Camera-type eye (tissue), 1 donor: ENCODE data around the genes TRERF1 and CUL7.

DNA sequence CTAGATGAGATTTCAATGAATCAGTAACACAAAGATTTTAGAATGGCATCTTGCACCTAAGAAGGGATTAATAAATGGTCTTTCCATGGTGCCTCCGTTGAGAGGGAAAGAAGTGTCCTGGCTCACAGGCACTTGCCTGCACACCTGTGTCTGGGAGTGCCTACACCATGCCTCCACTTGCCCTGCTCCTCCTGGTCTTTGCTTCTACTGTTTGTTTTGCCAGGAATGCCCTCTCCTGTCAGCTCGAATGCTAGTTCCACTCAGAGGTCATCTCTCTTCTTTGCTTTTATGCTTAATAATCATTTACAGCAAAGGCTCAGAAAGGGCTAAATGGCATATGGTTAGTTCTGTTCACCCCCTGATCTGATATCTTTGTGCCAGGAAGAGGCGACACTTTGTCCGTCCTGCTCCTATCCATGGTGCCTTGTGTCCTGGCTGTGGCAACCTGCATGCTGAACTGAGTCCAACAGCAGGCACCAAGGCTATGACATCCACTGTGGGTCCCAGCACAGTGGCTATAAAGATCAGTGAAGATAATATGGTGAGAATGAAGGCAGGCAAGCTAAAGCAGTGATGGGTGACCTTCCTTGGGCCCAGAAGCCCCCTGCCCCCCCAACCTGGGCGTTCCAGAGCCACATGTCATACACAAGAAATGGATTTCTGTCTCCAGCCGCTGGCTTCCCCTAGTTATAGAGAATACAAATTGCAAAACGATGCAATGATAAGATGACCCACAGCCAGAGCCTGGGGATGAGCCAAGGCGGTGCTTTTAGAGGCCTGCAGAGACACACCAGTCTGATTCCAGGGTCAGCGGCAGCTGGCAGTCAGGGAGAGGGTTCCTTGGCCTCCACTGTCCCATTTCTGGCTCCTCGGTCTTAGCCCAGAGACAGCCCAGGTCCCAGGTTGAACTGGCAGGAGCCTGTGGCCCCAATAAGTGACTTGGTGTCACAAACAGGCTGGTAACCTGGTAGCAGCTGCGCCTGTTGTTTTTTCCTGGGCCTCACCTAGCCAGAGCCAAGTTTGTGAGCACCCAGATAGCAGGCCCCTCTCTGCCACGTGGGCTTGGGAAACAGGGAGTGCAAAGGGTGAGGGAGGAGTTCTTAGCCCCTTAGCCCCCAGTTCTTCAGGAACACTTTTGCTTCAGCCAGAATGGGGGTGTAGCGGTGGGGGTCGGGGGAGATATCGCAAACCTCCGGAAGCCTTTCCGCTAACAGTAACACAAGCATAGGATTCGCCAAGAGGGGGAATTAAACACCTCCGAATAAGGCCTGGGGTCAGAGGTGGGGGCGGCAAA is 1.2 kb downstream of the C6orf132 start:
- RAMPAGE, long total RNA = no peak

GRCh38 chr6:42249317-42249605 is 31.6 kb upstream of the MRPS10 start:
- RAMPAGE, long total RNA = no peak

DNA sequence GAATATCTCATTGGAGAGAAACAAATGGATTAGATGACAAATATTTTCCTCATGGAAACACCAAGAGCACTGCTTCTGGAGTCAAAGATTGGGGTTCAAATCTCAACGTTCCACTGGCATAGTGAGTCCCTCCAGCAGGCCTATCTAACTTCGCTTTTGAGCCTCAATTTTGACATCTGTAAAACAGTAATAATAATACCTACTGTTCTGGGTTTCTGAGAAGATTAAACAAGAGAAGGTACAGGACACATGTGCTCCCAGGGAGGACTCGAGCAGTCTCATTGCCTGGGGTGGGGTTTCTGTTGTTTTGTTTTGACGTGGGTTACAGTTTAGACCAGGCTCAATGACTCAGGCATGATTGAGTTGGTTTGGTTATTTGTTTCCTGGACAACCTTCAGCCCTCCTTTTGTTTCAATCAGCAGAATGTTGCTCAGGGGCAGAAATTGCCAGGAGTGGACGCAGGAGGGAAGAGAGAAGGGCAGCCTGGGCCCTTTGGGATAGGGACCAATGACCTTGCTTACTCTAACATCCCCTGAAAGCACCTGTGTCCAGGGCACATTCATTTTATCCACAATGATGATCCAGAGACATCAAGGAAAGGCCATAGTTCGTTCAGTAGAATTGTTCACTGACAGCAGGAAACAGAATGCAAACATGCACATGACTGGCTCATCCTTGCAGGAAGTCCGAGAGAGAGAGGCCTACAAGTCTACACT is 74.4 kb upstream of the MRPS10 start:
- RAMPAGE, long total RNA = no peak

DNA sequence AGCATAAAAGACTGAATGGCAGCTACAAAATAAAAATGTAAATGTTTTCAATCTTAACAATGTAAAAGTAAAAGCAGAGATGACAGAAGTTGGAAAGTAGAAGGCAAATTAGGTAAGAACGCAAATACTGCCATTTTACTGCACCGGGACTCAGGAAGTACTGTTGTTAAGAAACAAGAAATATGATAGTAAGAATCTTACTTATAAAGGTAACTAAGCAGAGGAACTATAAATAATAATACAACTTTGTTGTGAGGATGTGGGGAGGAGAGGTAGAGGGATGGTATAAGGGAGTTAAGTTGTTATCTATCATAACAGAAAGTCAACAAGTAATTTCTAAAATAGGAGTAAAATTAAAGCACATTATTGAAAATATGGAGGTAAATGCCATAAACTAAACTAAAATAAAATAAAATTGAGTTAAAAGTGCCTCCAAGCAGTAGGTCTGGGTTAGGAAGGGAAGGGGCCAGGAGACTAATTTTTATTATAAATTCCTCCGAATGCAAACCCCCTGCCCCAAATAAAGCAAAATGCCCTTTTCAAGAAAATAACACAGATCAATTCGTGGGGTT is 104.4 kb upstream of the MRPS10 start:
- RAMPAGE, long total RNA = no peak

- RAMPAGE, long total RNA = no peak
Measured at GRCh38 chr6:42448443-42448825, 3.3 kb downstream of the TRERF1 start.

DNA sequence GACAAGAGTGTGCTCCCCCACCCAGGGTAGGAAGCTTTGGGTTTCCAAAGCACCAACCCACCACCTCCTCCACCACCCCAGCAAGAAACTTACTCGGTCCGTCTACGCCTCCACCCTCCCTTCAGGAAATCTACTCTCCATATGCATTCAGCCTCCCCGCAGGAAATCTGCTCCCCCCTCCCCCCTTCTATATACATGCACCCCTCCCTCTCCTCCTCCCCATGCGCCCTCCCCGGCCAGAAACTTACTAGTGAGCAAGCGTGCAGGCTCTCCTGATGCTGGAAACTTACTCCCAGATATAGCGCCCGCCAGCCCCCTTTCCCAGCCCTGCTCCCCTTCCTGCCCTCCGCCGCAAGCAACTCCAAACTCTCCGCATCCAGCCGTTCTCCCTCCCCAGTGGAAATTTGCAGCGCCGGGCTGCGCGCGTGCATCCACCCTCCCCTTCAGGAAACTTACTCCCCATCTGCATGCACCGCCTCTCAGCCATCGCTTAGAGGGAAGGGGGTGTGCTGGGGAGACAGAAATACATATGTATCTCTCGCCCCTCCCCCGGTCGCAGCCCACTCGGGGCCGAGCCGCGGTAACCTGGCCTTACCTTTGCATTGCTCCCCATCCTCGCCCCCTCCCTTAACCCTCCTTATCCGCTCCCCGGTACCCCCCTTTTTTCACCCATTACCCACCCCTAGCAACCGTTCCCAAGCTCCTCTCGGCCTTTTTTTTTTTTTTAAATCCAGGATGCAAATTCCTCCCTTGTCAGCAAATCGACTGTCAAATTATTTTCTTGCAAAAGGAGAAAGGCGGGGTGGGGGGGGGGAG is at the start of gene TRERF1:
Gene TRERF1, minus strand, starts transcription at position 501 of the 816 bp plus-strand sequence.
- RAMPAGE, long total RNA = no peak

DNA sequence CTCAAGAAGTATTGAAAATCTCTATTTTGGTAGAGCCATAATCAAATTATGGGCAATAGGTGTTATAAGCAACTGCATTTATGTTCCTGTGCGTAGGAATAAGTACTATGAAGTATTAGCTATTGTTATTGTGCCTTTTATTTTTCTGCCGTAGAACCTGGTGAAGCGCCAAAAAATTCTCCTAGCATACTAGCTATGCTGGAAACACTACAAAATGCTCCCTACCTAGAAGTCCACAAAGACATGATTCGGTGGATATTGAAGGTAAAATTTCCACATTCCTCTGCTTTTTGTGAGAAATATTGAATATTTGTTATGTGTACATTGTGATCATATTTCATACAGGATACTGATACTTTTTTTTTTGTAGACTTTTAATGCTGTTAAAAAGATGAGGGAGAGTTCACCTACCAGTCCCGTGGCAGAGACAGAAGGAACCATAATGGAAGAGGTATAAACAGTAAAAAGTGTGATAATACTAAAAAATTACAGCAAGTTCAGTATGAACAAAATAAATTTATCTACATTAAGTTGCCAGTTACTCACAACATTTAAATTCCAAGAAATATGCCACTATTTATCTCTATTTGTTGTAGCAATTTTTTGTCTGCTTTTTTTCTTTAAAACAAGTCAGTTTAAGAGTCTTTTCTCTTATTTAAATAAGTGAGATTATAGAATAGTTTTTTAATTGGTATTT is 64.4 kb downstream of the PRPH2 start:
- RAMPAGE, long total RNA = no peak

DNA sequence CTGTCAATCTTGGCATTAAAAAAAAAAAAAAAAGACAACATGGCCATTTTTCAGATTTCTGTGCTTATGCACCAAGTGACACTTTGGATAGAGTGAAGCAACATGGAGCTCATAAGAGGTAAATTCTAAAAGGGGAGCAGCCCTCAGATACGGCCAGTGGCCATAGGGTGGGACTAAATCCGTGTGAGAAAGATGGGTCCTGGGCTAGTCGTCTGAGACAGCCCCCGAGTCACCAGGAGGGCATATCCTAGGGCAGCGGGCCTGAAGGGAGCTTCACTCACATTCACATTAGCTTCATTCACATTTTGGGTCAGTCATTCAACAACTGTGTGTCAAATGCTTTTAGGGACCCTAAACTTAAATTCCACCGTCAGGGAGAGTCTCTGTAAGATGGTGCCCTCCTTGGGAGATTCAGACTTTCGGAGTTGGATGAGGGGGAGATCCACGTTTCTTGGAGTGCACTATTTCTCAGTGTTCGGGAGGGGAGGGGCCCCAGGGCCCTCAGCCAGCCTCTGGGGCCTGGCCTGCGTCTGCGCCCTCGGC is 24.5 kb downstream of the PRPH2 start:
- RAMPAGE, long total RNA = no peak

DNA sequence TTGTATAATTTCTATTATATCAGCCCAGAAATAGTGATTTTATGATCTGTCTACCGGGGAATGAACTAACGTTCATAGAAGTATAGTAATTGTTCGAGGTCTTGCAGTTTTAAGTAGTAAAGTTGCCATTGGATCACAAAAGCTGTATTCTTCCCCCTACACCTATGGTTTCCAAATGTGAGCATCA is 2.6 kb downstream of the BICRAL start:
- RAMPAGE, long total RNA = no peak

- RAMPAGE, long total RNA = no peak
Measured at GRCh38 chr6:43016114-43017397, 2.5 kb downstream of the KLHDC3 start.

DNA sequence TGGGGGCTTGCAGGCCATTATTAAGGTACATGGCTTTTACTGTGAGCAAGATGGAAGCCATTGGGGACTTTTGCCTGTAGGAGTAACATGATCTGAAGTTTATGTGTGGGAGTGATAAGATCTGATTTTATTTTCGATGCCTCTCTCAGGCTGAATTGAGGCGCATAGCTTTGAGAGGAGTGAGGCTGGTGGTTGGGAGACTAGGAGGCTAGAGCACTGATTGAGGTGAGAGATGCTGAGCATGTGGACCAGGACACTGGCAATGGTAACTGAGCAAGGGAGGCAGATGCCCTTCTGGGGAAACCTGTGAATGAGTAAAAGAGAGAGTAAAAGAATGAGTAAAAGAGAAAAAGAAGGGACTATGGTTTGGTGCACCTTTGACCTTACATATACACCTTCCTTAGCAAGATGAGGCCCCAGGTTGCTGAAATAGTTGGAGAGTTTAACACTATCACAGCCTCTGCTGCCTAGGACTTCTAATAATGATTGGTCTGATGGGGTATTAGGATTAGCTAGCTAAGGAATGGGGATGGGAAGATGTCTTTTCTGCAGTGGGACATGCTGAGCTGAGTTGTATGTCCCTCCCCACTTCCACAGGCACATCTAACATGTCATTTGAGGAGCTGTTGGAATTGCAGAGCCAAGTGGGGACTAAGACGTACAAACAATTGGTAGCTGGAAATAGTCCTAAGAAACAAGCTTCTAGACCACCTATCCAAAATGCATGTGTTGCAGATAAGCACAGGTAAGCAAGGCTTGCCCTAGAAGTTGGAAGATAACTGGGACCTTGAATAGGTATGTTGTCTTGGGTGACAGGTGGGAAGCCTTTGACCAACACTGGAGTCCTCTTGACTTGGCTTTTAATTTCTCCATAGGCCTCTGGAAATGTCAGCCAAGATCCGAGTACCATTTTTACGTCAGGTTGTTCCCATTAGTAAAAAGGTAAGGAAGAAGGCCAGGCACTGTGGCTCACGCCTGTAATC is 3.3 kb downstream of the RRP36 start:
- RAMPAGE, long total RNA = no peak

DNA sequence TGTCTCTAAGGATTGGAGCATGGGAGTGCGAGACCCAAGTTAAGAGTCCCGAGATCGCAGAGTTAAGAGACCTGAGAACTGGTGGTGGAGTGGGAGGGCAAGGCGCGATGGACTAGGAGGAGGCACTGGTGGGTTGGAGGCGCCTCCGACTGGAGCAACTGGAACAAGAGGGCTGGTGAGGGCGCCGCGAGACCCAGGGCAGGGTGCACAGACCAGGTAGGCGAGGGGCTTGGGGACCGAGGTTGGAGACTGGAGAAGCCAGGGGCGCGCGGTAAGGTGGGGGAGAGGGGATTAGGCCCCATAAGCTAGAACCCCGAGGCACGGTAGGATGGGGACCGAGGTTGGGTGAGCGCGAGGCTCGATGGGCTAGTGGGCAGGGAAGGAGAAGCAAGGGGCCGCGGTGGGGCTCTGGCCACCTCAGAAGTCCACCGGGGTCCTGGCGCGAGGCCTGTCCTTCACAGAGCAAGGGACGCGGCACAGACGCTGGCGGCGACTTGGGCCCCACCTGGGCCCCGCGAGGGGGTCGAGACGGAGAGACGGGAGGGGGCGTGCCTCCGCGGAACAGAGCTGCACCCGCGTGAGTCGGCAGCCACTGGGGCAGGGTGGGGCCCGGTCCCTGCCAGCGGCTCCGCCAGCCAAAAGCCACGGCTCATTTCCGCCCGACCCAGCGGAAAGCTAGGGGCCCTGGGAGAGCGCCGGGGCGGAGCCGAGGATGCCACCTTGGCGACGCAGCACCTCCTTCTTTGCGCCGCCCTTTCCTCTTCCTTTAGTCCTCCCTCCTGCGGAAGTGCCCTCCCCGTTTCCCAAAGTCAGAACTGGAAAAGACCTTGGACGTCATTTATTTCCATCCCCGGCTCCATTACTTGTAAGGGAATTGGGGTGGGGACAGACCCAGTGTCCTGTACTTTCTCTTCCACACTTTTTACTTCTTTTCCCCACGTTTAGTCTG is at the start of gene CUL7:
Gene CUL7, minus strand, starts transcription at position 646 of the 949 bp plus-strand sequence.
- RAMPAGE, long total RNA = no peak

GRCh38 chr6:43174145-43174700 is 3.2 kb downstream of the SRF start:
- RAMPAGE, long total RNA = no peak

GRCh38 chr6:43186755-43187242 is 4.8 kb downstream of the CUL9 start:
- RAMPAGE, long total RNA = no peak

GRCh38 chr6:43205830-43206199 is 23.5 kb downstream of the DNPH1 start:
- RAMPAGE, long total RNA = no peak

DNA sequence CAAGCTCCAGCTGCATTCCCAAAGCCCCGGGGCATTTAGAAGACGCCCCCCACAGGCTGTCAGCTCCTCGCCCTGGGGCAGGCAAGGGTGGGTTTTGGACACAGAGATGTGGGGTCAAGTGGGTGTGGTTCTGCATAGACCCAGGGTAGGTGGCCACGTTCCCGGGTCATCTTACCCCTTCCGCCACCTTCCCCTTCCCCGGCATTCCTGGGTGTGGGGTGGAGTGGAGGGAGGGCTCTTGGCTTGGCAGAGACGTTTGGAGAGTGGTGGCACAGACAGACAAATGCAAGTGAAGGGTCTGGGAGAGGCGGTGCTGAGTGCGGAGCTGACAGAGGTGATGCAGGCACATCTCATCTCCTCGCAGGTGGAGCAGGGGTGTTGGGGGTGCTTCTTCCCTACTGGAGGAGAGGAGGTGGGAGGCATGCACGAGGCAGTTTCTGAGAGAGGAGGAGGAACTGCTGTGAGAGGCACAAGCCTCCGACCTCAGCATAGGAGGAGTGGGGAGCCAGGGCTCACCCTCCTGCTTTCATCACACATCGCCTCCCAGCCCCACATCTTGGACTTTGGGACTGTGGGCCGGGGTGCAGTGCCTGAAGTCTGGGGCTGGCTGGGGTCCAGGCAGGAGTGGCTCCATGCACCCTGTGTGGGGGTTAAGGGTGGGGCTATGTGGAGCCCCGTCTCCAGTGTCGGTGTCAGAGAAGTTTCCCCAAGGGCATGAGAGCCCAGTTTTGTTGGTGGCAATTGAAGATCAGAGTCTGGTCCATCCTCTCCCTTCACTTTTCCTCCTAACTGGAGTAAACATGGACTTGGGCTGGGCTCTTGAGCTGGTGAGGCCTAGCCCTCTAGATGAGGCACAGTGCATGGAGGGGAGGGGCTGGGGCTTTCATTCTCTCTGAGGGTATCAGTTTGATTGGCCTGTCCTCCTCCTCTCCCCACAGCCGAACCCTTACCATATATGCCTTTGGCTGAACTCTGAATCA is 20.3 kb upstream of the SLC22A7 start:
- RAMPAGE, long total RNA = no peak

- RAMPAGE, long total RNA = no peak
Measured at GRCh38 chr6:43283790-43284605, 14.1 kb upstream of the SLC22A7 start.

- RAMPAGE, long total RNA = no peak
Measured at GRCh38 chr6:43288022-43288385, 10.1 kb upstream of the SLC22A7 start.

- RAMPAGE, long total RNA = no peak
Measured at GRCh38 chr6:43340680-43340993, 28.8 kb downstream of the ZNF318 start.

- RAMPAGE, long total RNA = no peak
Measured at GRCh38 chr6:43434259-43435063, 7.1 kb downstream of the ABCC10 start.